Epithelial cell of proximal tubule (primary cell): ENCODE measurements around a stretch of chr21.

DNA sequence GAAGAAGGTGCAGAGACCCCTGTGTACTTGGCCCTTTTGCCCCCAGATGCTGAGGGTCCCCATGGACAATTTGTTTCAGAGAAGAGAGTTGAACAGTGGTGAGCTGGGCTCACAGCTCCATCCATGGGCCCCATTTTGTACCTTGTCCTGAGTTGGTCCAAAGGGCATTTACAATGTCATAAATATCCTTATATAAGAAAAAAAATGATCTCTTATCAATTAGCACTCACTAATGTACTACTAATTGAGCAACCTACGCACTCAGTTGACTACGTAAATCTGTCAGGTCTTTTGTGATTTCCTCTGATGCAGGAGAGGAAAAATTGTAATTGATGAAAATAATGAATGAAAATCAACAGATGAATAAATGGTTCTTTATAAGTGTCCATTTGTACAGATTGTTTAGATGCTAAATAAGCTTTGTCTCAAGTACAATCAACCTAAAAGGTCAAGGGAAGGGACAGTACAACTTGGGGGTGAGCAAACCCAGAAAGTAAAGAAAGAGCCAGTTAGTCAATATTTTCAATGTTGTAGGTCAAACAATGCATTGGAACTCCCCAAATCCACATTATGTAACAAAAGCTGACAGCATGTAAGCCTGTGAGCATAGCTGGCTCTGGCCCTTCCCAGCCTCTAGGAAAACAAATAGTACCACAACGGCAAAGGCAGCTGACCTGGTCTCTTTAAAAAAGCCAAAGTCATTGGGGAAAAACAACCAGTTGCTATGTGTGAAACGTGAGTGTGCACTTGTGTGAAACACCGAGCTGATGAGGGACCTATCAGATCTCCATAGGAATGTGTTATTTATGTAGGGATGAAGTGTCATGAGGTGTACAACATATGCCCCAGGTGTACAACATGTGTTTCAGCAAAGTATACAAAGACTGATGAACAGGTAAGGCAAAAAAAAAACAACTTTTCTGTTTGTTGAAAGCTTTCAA, 3.2 kb downstream of the CBR1 start:
- RAMPAGE, long total RNA, result no peak
- RRBS, result no CpG with 5 or more reads among the region's 5 CpGs

- RAMPAGE, long total RNA, result no peak
- RRBS, result no CpG with 5 or more reads among the region's 3 CpGs
Observed at GRCh38 chr21:36075088-36075463, 5.3 kb downstream of the CBR1 start.

DNA sequence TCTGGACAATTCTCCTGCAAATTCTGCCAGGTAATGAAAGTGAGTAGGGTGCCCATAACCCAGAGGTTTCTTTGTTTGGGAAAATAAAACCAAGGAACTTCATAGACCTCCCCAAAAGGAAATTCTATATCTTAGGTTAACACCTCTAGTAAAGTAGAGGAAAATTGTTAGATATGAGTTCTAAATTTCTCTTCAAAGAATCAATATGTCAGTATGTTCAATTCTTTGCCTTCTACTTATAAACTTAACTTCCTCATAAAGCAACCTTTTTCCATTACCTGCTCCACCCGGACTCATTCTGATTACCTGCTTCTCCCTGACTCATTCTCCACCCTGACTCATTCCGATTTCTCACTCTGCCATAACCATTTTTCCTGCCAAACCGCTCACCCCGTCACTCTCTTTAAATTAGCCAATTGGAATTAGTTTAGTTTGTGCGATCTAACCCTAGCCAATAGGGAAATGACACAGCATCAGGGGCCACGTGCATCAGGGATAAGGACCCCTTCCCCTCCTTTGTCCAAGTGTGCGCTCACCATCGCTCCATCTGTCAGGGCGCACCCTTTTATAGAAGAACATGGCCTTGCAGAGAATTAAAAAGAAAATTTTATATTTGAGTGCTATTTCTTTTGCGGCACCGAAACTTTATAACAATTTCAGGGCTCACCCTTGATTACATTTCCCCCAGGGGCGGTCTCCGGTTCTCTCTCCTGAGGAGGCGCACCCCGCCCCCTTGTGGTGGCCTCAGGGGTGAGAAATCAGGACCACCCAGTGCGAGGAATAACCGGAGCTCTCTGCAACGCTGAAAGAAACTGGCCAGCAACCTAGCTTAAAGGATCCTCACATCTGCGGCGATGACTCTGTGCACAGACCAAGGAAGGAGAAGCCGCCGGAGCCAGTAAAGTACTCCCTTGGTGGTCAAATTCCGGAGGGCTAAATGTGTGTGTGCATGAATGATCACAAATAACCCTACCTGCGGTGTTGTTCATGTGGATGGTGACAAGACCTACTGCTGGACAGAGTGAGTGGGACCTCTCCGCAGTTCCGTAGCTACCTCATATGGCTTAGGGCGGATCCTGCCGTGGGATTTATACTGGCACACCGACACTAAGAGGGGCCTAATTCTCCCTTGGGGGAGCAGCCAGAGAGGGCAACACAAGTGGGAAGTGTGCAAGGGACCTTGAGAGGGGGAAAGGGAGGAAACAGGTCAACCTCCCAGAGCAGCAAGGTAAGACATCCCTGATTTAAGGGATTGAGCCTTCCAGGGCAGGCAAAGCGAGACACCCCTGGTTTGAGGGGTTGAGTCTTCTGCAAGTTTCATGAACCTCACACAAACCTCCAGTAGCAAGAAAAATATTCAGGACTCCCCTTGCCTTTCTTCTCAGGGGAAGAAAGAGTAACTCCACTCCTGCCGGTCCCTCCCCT, 30.3 kb upstream of the CBR3 start:
- RAMPAGE, long total RNA, result no peak
- RRBS, result 3% methylated on average over 8 of the region's 31 CpGs

DNA sequence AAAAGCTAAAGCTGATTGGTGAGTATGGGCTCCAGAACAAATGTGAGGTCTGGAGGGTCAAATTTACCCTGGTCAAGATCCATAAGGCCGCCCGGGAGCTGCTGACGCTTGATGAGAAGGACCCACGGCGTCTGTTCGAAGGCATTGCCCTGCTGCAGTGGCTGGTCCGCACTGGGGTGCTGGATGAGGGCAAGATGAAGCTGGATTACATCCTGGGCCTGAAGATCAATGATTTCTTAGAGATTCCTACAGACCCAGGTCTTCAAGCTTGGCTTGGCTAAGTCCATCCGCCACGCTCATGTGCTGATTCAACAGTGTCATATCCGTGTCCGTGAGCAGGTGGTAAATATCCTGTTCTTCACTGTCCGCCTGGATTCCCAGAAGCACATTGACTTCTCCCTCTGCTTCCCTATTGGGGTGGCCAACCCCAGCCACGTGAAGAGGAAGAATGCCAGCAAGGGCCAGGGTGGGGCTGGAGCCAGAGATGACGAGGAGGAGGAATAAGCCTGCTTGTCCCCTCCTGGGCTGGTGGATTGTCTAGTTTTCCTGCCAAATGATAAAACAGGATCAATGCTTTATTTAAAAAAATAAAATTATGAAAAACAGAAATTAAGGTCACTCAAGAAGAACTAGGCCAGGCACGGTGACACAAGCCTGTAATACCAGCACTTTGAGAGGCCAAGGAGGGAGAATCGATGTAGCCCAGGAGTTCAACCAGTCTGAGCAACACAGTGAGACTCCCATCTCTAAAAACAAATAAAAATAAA, 2.2 kb upstream of the CBR3 start:
- RAMPAGE, long total RNA, result no peak
- RRBS, result no CpG with 5 or more reads among the region's 16 CpGs

GRCh38 chr21:36141333-36142054, 6.6 kb downstream of the CBR3 start:
- RAMPAGE, long total RNA, result no peak
- RRBS, result no CpG with 5 or more reads among the region's 9 CpGs

DNA sequence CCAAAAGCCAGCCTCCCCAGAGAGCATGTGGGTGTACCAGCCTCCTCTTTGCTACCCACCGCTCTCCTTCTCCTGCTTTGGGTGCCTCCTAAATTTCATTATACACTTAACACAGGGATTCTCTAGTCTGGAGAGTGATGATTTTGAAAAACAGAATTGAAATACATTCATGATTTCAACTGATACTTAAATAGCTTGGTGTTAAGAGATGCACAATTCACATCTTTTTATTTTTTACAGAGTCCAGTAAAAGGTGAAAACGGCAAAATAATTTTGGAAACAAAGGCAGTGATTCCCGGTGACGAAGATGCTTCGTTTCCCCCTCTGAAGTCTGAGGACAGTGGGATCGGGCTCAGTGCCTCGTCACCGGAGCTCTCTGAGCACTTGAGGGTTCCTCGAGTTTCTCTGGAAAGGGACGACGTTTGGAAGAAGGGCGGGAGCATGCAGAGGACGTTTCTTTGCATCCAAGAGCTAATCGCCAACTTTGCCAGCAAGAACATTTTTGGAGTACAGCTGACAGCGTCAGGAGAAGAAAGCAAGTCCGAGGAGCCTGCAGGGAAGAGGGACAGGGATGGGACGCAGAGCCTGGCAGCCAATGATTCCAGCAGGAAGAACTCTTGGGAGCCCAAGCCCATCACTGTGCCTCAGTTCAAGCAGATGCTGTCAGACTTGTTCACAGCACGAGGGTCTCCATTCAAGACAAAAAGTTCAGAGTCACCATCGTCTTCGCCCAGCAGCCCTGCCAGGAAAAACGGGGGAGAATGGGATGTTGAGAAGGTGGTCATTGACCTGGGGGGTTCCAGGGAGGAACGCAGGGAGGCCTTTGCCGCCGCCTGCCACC, 73.8 kb downstream of the DOP1B start:
- RAMPAGE, long total RNA, result no peak
- RRBS, result 95% methylated on average over 6 of the region's 24 CpGs

DNA sequence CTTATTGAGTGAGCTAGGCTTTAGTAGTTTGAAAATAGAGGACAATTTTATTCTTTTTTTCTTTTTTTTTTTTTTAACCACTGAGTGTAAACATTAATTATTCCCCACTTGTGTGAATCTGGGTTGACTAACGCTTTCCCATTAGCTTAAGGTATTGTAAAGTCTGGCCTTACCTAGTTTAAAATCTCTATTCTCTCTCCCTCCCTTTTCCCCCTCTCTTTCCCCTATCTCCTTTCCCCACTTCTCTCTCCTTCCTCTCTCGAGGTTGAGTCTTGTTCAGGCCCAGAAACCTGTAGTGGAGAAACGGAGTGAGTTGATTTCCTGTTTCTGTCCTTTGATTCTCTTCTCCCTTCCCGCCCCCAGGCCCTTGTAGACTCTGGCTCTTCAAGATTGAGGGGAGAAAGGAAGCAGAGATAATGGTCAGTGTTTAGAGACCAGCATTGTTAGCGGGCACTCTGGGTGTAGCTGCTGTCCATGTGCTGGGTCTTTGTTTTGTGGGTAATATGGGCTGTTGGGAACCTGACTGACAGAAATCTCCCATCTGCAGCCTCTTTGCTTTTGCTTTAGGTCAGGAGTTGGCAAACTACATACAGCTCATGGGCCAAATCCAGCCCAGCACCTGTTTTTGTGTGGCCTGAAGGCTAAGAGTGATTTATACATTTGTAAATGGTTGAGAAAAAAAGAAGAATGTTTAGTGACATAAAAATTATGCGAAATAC, 1.6 kb downstream of the MORC3 start:
- RAMPAGE, long total RNA, result no peak
- RRBS, result no CpG with 5 or more reads among the region's 6 CpGs

GRCh38 chr21:36662071-36662338, 36.9 kb upstream of the SIM2 start:
- RAMPAGE, long total RNA, result no peak
- RRBS, result no CpG with 5 or more reads among the region's 8 CpGs

DNA sequence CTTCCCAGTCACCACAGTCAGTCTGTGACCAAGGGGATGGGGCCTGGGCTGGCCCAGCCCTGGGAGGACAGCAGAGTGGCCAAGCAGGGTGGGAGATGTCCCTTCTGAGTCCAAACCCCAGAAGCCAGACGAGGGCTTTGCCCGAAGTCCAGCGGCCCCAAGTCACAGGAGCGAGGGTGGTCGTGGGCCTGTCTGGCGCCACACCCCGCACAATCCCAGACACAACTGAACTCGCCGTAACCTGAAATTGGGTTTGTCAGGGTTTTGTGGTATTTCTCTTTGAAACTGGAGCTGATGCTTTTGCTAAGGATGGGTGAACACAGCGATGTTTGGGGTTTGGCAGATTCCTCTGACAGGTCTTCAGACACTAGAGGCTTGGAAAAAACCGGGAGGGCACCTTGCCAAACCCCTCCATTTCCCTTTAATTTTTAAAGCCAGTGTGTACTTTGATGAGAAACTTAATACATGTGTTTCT, 29.8 kb downstream of the SIM2 start:
- RAMPAGE, long total RNA, result no peak
- RRBS, result no CpG with 5 or more reads among the region's 11 CpGs

DNA sequence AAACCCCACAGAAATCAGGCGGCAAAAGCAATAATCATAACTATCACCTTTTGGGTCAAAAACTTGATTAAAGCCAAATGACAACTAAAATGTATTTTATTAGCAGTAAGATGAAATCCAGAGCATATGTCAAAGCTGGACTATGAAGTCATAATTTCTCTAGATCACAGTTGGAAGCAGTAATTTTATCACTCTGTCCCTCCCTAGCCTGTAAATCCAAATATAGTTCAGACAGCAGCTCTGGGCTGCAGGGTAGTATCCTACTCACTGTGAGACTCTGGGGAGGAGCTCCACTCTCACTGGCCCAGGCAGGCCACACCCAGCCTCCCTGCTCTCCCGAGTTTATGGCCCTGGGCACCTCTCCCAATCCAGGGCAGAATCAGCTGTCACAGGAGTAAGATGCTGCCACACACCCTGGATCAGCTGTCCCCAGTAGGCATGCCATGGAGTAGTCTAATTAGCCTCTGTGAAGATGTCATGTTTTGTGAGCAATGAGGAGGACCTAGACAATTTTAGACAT, 131.1 kb downstream of the HLCS start:
- RAMPAGE, long total RNA, result no peak
- RRBS, result no CpG with 5 or more reads among the region's 2 CpGs

DNA sequence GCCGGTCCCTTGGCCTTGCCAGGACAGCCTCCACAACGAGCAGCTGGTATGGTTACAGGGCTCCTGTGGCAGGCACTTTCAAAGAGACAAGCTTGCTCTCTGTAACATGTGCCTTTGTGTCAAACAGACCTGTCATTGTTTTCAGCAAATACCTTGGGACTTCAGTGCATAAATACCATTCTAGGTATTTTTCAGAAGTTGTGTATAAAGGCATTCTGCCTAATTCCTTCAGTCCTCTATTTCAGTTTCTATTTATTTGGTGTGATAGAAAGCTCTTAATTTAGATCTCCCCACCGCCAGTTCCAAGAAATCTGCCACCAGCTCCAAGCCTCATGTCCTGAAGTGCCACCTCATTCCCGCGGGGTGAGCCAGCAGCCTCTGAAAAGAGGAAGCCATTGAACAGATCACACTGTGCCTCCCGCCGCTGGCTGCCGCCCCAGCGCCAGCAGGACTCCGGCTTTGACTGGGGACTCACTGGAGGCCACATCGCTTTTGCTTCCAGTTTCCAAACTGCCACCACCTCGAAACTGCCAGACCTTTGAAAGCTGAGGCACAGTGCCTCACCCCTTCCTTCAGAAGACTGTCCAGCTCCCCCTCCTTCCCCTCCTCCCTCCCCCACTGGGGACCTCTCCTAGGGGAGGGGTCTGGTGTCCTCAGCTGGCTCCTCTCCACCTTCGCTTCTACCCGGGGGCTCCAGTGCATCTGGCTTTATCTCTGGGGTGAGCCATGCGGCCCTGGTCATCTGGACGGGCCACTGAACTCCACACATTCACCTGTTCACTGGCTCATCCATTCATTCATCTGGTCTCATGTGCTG, 59.1 kb downstream of the VPS26C start:
- RAMPAGE, long total RNA, result no peak
- RRBS, result no CpG with 5 or more reads among the region's 16 CpGs

DNA sequence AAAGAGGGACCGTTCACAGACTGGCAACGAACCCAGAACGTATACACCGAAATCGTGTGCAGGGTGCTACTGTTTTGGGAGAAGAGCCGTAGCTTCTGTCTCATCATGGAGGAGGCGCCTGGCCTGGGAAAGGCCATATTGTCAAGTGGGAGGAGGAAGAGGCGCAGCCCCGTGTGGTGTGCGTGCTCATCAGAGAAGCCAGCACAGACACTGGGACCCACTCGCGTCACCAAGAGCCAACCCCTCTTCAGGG, 23.9 kb downstream of the VPS26C start:
- RAMPAGE, long total RNA, result no peak
- RRBS, result no CpG with 5 or more reads among the region's 12 CpGs

GRCh38 chr21:37257932-37258526, 9.1 kb downstream of the VPS26C start:
- RAMPAGE, long total RNA, result no peak
- RRBS, result 2% methylated on average over 8 of the region's 45 CpGs

DNA sequence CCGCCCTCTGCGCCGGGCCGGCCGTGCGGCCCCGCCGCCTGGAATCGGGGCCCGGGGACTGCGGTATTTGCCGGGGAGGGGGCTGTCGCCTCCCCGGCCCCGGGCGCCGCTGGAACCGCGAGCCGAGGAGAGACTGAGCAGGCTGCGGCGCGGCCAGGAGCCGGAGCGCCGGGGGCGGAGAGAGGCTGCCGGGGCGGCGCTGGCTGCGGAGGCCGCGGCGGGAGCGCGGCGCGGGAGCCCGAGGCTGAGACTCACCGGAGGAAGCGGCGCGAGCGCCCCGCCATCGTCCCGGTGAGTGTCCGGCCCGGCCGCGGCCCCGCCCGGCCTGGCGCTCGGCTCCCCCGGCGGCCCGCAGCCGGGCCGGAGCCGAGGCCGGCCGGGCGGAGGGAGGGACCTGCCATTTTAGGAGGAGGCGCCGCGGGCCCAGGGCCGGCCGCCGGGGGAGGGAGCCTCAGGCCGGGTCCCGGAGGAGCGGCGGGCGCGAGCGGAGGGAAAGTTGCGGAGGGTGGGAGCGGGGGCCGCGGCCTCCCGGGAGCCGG, 834 bp downstream of the DYRK1A start:
- RAMPAGE, long total RNA, result no peak
- RRBS, result 1% methylated on average over 36 of the region's 83 CpGs

DNA sequence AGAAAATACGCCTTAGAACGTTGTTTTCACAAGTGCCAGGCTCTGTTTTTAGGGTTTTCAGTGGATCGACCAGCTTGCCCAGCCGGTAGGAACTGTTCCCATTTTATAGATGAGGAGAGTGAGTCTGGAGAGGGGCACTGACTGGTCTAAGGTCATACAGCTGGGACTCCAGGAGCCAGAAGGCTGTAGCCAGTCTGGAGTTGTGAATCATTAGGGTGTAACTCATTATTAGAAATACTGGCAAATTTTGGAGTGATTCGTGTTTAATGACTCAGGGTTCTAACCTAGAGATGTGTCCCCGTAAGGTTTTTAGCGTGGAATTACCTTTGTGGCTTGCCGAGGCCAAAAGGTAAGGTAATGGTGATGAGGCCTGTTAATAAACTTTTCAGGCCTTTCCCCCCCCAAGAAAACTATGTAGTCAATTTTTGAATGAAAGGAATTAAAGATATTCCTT, 2.0 kb downstream of the DYRK1A start:
- RAMPAGE, long total RNA, result no peak
- RRBS, result no CpG with 5 or more reads among the region's 8 CpGs

- RAMPAGE, long total RNA, result no peak
- RRBS, result no CpG with 5 or more reads among the region's 3 CpGs
Observed at GRCh38 chr21:37425191-37426355, 59.0 kb downstream of the DYRK1A start.

GRCh38 chr21:37452935-37453668, 86.5 kb downstream of the DYRK1A start:
- RAMPAGE, long total RNA, result no peak
- RRBS, result no CpG with 5 or more reads among the region's 7 CpGs

GRCh38 chr21:37480218-37480954, 113.8 kb downstream of the DYRK1A start:
- RAMPAGE, long total RNA, result no peak
- RRBS, result no CpG with 5 or more reads among the region's 6 CpGs

- RAMPAGE, long total RNA, result no peak
- RRBS, result no CpG with 5 or more reads among the region's 2 CpGs
Observed at GRCh38 chr21:37499754-37500182, 133.2 kb downstream of the DYRK1A start.

DNA sequence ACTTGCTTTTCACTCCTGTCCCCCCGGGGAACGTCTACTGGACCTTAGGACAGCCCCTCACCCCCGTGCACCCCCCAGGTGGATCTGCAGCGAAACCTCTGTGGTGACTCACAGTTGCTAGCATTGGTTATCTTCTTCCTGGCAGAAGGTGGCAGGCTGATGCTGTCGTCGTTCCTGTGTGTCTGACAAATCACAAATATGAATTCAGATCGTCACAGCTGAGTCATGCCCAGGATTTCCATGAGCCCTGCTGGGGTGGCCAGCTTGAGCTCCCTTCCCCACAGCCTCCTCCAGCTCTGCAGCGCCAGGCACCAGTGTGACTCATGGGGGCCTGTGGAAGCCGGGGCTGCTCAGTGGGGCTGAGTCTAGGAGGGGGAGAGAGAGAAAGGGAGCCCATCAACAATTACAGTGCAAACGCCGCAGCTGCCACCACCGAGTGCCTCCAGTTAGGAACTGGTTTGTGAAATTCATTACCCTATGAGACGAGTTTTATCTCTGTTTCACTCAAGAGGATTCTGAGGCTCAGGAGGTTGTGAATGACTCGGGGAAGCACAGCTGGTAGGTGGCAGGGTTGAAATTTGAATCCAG, 197.8 kb downstream of the DYRK1A start:
- RAMPAGE, long total RNA, result no peak
- RRBS, result no CpG with 5 or more reads among the region's 14 CpGs